Mesenchymal stem cell of the bone marrow (primary cell): Measurements from ENCODE around the genes PLEKHO2, KBTBD13, CILP and HACD3.

DNA sequence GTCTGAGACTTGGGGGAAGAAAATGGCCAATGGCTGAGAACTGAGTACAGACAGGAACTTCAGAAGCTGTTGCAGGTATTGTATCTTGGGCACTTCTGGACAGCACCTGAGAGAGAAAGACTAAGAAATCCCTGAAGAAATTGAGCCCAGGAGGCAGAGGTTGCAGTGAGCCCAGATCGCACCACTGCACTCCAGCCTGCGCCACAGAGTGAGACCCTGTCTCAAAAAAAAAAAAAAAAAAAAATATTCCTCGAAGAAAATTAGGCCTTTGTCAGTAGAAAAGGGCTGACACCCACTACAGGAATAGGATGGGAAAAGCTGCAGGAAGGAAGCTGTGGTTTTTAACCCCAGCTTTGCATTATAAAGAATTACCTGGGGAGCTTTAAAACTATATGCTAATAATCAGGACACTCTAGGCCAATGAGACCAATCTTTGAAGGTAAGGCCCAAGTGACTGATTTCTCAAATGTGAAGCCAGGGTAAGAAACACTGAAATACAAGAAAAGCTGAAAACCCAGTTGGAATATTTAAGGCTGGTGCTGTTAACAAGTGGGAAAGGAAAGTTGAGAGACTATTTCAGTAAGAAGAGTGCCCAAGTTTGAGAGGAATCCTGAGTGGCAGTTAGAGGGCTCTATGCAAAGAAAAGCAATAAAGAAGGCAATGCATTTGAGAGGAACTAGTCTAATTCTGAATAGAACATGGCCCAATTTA lies 74.4 kb downstream of the RBPMS2 start:
- CAGE, long polyA plus RNA: no peak

- CAGE, long polyA plus RNA: no peak
Measured at GRCh38 chr15:64755524-64755928, 19.9 kb downstream of the RBPMS2 start.

- CAGE, long polyA plus RNA: no peak
Measured at GRCh38 chr15:64841143-64842038, at the start of gene PLEKHO2. Gene PLEKHO2 (plus strand): TSS chr15:64841915.

- CAGE, long polyA plus RNA: no peak
Measured at GRCh38 chr15:65069287-65069829, 1.6 kb upstream of the RASL12 start.

GRCh38 chr15:65076497-65077182 lies at the start of gene KBTBD13:
Gene KBTBD13 (plus strand): TSS chr15:65076746.
- CAGE, long polyA plus RNA: no peak

DNA sequence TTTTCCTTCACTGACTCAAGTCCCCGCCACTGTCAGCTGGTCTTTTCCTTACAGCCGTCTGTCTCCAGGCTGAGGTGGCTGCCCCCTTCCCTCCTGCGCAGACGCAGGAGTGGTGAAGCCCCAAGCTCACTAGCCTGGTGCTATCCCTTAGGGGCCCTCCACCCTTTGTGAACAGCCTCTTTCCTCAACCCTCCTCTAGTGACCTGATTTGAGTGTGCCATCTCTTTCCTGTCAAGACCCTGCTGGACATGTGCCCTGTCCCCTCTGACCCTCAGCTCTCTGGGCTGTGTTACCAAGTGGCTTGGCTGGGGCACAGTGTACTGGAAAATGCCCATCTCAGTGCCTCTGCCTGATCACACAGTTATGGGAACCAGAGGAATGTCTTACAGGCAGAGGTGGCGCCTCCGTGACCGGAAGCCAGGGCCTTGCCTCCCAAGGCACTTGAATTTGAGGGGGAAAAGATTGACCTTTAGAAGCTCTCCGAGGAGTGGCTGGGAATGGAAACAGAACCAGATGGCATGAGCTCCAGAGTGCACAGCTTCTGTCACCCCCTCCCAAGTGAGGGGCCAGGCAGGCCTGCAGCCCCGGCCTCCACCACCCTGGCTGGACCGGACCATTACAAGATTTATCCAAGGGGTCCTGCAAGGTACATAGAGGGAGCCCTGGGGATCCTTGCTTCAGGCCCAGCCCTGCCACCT lies 8.8 kb downstream of the KBTBD13 start:
- CAGE, long polyA plus RNA: no peak

- CAGE, long polyA plus RNA: no peak
Measured at GRCh38 chr15:65088654-65089173, 12.2 kb downstream of the KBTBD13 start.

GRCh38 chr15:65211387-65211845 lies at the start of gene CILP:
Gene CILP (minus strand): TSS chr15:65211473.
- CAGE, long polyA plus RNA: no peak

- CAGE, long polyA plus RNA: no peak
Measured at GRCh38 chr15:65262821-65263430, 23.8 kb downstream of the PARP16 start.

- CAGE, long polyA plus RNA: no peak
Measured at GRCh38 chr15:65414666-65415753, 7.7 kb downstream of the IGDCC4 start.

GRCh38 chr15:65530279-65530952 lies at the start of gene HACD3:
Gene HACD3 (plus strand): TSS chr15:65530463.
- CAGE, long polyA plus RNA: no peak

GRCh38 chr15:65539888-65540240 lies 9.6 kb downstream of the HACD3 start:
- CAGE, long polyA plus RNA: no peak

GRCh38 chr15:65540241-65540877 lies 10.1 kb downstream of the HACD3 start:
- CAGE, long polyA plus RNA: no peak

- CAGE, long polyA plus RNA: no peak
Measured at GRCh38 chr15:65696153-65696786, 74.5 kb downstream of the SLC24A1 start.

DNA sequence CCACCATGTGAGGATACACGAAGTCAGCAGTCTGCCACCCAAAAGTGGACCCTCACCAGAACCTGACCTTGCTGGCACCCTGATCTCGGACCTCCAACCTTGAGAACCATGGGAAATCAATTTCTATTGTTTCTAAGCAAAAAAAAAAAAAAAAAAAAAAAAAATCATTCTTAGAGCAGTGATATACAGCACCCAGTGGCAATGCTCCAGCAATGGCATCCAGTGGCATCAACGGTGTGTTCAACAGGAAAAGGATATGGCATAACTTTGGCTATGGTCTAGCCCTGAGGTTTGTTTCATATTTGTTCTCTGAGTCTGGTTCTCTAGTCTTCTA lies 19.3 kb downstream of the DENND4A start:
- CAGE, long polyA plus RNA: no peak

DNA sequence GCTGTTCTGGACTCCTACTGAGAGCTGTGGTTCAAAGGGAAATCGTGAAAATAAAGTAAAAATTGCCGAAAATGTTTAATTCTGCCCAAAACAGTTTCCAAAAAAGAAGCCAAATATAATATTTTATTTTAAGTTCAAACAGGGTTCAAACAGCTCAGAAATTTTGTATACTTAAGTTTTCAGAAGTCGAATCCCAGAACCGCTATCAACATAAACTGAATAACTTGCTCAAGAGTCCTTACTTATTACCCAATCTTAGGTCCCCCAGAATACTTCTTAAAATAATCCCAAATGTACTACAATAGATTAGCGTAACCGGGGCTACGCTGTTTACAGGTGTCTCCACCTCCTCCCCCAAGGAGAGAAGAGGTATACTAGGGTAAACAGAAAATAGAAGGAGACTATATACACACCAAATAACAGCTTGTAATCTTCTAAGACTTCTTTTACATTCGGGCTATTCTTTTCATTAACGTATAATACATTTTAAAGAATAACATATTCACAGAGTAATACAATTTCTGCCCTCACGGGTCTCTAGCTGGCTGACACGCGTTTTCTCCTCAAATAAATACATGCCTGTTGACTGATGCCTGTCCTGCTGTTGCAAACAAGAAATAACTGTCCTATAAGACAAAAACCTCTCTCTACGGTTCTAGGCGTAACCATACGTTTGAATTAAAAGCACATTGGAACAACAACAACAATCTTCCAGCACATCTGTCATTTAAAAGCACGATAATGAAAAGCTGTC lies 1.3 kb downstream of the DENND4A start:
- CAGE, long polyA plus RNA: no peak

GRCh38 chr15:65832491-65833479 lies 36.5 kb upstream of the RAB11A start:
- CAGE, long polyA plus RNA: no peak

- CAGE, long polyA plus RNA: no peak
Measured at GRCh38 chr15:65837662-65837996, 31.7 kb upstream of the RAB11A start.

- CAGE, long polyA plus RNA: no peak
Measured at GRCh38 chr15:65862872-65863301, 6.4 kb upstream of the RAB11A start.

DNA sequence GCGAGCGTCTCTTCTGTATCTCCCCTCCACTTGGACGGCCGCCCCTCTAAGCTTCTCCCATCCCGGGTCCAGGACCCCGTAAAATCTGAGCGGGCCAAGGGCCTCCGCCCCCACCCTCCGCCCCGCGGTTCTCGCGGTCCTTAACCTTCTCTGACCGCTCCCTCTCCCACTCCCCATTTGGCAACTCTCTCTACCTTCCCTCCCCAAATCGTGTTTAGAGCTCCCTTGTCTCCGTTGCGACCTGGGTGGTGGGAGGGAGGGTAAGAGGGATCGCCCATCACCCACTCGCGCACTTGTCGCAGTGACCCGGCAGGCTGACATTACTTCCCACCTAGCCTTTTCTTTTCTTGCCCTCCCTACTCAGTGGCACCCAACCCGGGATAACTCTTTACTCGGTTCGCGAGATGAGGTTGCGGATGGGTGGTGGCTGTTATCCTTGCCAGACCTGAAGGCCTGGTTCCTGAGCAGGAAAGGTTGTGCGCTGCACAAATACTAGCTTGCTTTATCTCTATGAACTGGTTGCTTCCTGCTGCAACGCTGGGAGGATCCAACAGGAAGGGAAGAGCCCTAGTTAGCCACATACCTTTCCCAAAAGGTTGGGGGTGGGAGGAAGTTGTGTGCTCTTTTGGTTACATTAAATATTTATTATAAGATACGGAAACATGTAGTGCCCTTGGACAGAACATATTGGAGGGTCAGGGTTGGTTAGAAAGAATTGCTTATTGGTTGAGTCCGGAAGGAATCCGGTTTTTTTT lies 1.0 kb downstream of the RAB11A start:
- CAGE, long polyA plus RNA: no peak